ENCODE results near the genes SLC10A7 and RPS3A.

- RRBS, 2 experiments, result under 1 to 2% methylated on average over 5 of the region's 65 CpGs
Measured at GRCh38 chr4:146521433-146522527, at the start of gene SLC10A7. Gene SLC10A7 (minus strand): TSS chr4:146521940.

DNA sequence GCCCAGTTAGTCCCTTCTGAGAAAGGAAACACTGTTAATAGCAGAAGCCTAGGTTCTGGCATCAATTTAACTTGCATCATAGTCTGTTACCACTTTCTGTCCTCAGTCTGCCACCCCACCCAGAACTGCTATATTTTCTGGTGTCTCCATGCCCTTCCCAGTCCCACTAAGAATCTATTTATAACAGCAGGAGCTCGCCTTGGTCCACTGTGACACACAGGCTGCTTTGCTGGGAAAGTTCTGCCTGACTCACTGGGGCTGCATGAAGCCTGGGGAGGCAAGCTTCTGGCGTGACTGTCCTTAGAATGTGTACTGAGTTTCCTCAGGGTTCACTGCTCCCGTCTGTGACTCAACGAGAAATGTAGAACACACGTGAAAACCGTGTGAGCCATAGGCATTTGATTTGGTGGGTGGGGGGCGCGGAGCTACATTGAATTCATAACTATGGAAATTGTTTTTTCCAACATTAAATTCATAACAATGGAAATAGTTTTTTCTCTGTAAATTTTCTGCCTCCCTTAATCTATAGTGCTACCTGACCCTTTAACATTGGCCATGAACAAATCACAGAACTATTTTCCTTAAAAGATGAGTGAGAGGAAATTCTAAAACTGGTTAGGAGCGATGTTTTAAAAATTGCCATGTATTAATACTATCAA lies 158.0 kb upstream of the TTC29 start:
- RRBS, 2 experiments, result no CpG with 5 or more reads among the region's 9 CpGs

- RRBS, 2 experiments, result no CpG with 5 or more reads among the region's 5 CpGs
Measured at GRCh38 chr4:147117267-147117804, 171.7 kb upstream of the TTC29 start.

DNA sequence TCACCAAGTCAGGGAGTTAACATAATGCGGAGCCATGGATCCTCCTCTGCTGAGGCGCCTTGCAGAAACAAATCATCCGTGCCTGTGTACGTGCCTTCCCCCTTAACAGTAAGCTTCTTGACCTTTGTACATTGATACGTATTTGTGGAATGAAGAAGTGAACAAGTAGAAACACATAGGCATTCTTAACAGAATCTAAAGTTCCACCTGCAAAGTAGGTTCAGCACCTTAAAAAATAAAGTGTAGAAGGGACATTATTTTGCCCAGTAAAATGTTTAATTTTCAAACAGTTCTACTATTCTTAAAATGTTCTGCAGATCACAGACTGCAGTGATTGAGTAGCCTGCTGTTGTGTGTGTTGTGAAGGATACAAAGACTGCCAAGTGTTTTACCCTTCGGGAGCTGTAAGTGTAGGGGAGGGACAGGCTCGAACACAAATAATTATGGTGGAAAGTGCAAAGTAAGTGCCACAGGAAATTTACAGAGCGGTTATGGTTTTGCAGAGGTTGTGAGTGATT lies 61.9 kb downstream of the ARHGAP10 start:
- RRBS, 2 experiments, result no CpG with 5 or more reads among the region's 8 CpGs

- RRBS, 2 experiments, result no CpG with 5 or more reads among the region's 4 CpGs
Measured at GRCh38 chr4:147879107-147879509, 147.2 kb downstream of the ARHGAP10 start.

GRCh38 chr4:147927388-147927898 lies 195.6 kb downstream of the ARHGAP10 start:
- RRBS, 2 experiments, result no CpG with 5 or more reads among the region's 6 CpGs

DNA sequence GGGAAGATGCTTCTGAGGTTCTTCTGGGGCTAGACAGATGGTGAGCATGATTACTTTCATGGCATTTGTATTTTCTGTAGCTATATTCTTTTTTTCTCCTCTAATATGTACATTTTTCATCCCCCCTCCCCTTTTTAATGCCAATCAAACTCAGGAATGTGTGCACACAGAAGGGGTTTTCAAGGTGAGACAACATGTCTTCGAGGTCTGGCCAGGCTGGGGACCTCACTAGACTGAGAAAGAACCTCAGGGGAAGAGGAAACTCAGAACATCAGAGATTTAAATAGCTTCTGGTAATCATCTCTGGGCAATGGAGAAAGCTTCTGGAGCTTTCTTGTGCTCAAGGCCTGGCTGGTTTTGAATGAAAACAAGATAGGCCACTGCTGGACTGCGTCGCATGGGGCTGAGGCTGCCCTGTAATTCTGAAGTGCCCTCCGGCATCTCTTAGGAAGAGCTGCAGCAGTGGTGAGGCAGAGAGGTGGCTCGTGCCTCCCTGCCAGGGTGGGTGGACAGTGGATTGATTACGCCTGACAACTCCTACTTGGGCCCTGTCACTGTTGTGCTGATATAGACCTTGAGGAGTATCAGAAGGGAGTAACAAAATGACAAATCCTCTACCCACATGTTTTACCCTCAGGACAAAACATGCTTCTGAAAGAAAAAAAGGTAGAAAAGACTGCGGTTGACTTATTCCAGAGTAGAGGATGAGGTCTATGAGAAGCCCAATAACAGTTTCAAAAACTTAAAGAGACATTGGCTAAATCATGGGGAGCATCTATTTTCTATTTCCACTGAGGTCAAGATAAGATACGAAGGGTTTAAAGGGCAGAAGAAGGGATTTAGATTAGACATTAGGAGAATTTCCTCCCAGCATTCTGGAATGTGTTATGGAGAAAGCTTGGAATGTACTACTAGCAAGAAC lies 279.7 kb downstream of the NR3C2 start:
- RRBS, 2 experiments, result no CpG with 5 or more reads among the region's 8 CpGs

- RRBS, 2 experiments, result no CpG with 5 or more reads among the region's 5 CpGs
Measured at GRCh38 chr4:148191948-148192758, 250.1 kb downstream of the NR3C2 start.

GRCh38 chr4:148310761-148311589 lies 131.2 kb downstream of the NR3C2 start:
- RRBS, 2 experiments, result no CpG with 5 or more reads among the region's 6 CpGs

DNA sequence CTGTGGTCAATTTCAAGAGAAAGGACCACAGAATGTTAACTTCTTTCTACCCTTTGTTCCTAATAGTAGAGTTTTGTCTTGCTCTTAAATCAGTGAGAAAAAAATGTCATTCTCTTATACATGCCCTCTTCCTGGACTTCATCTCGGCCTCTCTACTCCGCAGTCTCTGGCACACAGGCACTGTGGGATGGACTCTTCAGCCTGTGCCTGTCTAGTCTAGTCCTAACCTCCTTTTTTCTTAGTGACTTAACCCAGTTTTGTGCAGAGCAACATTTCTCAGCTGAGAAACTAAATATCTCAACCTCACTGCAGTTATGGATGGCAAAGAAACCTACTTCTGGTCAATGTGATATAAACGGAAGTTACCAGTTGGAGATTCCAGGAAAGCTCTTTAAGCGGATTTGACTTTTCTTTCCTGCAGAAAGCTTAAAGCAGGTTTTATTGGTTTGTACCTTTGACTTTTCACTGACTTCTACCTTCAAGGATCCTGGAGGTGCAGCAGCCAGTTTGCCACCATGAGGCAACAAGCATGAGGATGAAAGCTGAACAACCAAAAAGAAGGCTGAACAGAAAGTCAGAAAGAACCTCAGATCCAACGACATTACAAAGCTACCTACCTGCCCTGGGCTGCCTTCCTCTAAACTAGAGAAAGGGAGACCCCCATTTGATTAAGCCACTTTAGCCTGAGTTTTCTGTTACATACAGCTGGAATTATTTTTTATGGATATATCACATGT lies 55.3 kb downstream of the NR3C2 start:
- RRBS, 2 experiments, result no CpG with 5 or more reads among the region's 5 CpGs

DNA sequence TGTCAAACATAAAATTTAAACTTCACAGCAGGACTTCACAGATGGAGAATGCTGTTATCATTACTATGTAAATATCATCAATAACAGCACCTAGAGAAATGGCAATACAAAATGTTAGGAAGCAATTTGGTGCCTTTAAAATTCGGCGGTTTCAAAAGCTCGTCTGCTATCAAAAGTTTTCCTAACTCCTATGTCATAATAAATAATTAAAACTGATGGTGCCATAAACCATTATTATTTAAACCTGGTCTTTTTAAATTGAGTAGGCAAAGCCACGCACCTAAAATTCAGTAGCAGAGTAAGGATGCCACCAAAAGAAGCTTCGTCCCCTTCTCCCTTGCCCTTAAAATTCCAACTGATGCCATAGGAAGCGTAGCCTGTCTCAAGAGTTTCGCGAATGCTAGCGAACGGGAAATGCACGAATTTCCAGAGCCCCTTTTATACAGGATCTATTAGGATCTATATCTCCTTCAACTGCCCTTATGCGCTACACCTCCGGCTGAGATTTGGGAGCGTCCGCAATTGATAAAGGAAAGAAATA lies 858 bp downstream of the NR3C2 start:
- RRBS, 2 experiments, result no CpG with 5 or more reads among the region's 15 CpGs

DNA sequence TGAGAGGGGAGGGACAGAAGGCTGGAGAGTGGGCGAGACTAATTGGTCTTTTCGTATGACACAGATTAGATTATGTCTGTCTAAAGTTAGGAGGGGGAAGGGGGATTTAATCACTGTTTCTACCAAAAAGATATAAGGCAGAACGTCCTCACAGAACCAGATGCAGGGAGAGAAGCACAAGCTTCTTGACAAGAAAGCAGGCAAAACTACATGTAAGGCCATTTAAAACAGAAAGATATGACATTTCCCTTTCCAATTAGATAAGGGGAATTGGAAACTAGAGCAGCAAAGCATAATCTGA lies 535.7 kb downstream of the IQCM start:
- RRBS, 2 experiments, result no CpG with 5 or more reads among the region's 3 CpGs

DNA sequence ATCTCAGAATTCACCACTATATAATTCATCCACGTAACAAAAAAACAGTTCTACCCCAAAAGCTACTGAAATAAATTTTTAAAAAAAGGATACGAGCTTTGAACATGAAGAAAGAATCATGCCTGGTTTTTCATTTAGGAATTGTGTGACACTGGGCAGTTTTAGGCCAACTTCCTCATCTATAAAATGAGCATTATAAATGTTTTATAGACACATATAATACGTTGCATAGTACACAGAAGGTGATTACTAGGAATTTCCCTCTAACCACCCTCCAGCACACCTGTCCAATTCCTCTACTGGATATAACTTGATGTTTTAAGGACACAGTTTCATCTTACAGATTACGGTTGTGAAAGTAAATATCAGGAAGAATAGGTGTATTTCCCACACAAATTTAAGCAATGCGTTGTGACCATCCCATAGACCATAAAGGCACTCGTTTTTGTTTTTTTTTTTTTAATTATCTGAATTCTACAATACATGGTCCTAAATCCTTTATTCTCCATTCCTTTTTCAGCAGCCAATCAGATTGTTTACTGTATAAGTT lies 85.5 kb upstream of the IQCM start:
- RRBS, 2 experiments, result no CpG with 5 or more reads among the region's 6 CpGs

DNA sequence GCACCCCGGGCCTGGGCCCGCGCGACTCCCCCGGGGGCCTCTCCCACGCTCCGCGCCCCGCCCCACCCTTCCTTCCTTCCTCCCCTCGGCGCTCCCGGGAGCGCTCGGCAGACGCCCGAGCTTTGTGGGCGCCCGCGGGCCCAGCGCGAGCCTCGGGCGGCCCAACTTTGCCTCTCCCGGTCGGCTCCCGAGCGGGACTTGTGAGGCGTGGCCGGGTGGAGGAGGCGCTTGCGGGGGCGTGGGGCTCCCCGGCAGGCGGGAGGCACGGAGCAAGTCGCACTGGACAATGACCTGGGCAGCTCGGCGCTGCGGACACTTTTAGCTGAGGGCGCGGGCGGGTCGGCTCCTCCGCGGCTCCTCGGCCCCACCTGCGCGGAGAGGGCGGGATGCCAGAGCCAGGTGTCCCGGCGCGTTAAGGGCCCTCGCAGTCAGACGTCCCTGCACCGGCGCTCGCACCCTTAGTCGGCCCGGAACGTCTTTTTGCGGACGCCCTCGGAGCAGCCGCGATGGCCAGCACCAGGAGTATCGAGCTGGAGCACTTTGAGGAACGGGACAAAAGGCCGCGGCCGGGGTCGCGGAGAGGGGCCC lies 371 bp downstream of the DCLK2 start:
- RRBS, 2 experiments, result under 1 to 1% methylated on average over 33 of the region's 72 CpGs

- RRBS, 2 experiments, result 57 to 94% methylated on average over 2 of the region's 25 CpGs
Measured at GRCh38 chr4:150256646-150257536, 178.6 kb downstream of the DCLK2 start.

GRCh38 chr4:150583768-150584591 lies 2.0 kb downstream of the MAB21L2 start:
- RRBS, 2 experiments, result 64 to 72% methylated on average over 8 of the region's 29 CpGs

- RRBS, 2 experiments, result no CpG with 5 or more reads among the region's 2 CpGs
Measured at GRCh38 chr4:150671067-150671497, 89.1 kb downstream of the MAB21L2 start.

DNA sequence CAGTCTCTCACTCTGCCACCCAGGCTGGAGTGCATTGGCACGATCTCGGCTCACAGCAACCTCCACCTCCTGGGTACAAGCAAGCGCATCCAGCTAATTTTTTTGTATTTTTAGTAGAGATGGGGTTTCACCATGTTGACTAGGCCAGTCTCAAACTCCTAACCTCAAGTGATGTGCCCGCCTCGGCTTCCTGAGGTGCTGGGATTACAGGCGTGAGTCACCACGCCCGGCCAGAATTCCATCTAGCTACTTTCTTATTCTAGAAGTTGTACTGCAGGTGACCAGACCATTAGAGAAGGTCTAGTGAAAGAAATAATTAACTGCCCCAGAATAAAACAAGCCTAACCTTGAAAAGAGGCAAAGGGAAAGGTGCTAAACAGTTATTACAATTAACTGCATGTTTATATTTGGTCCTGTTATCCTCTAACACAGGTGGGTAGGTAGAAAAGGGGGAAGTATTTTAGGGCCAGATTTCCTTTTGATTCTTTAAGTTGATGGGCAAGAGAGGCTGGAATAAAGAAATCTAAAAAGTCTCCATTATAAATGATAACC lies 2.2 kb downstream of the LRBA start:
- RRBS, 2 experiments, result no CpG with 5 or more reads among the region's 8 CpGs

GRCh38 chr4:151099361-151100545 lies at the start of gene RPS3A:
Gene RPS3A (plus strand): TSS chr4:151099628.
- RRBS, 2 experiments, result no CpG with 5 or more reads among the region's 75 CpGs

All from bronchial epithelial cell (primary cell).